Myometrial cell (primary cell): ENCODE measurements around a stretch of chr11.

- RAMPAGE, long total RNA = no peak
These were observed 59.2 kb downstream of the CDKN1C start for GRCh38 chr11:2825947-2827125.

DNA sequence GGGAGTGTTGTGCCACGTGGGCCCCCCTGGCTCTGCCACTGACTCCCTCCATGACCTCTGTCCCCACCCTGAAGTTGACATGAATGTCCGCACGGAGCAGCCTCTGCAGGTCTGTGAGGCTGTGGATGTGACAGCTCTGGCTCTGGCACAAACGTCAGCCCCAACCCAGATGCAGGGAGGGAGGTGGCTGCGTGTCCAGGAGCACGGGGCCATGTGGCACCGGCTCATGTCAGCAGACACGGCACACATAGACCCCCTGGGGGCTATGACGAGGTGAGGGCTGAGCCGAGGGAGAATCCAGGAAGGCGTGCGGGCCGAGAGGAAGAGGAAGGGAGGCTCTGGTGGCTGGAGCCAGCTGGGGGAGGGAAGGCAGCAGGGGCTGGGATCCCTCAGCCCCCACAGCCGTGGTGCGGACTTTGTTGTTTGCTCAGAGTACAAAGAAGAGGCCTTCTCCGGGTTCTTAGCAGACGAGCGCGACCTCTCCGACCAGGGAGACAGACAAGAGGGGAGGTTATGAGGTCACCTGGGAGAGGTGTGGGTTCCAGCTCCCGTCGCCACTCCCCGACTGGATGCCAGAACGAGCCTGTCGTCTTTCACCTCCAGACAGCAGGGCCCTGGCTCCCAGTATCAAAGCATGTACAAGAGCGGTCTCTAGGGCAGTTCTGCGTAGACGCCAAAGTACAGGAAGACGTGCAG lies 46.1 kb downstream of the CDKN1C start:
- RAMPAGE, long total RNA = no peak

DNA sequence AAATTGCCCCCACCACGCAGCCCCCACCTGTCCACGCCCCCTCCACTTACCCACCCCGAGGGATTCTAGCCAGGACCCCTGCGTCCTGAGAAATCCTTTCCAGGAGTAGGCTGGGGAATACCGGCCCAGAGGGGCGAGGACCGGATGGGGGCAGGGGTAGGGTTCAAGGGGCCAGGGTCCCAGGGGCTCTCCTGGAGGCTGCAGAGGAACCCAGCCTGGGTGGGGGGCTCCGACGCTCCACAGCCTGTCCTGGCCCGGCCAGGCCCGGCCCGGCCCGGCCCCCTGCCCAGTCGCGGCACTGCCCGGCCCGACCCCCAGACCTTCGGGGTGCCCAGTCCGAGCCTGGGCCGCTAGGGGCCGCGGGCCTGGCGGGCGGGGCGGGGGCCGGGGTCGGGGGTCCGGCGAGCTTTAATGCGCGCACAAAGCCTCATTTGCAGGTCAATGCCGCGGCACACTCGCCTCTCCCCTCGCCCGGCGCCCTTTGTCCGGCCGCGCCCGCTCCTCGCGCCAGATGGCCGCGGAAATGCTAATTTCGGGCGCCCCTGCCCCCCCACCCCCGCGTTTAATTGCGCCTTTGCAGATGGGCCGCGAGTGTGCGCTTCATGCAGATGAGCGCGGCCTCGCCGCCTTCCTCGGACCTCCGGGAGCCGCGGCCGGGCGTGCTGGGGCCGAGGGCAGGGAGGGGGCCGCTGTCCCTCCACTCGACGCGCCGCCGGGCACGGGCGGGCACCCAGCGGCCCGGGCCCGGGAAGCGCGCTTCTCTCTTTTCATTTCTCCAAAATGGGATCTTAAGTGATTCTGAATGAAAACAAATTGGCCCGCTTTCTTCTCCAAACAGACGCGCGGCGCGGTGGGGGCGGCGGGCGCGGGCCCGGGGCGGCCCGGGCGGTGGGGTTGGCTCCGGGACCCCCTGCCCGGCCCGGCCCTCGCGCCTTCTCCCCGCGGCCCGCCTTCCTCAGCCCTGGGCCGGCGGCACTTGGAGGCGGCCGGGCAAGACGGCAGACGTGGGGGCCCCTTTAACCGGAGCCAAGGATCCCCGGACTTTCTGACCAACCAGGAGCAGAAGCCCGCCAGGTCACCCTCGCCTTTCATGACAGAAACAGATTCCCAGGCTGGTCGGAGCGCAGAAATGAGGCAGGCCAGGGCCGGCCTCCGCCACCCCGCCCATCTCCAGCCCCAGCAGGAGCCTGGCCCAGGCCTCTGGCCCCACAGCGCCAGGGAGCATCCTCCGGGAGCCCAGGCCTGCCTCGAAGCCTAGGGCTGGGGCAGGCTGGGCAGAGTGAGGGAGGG lies 23.1 kb downstream of the CDKN1C start:
- RAMPAGE, long total RNA = no peak

GRCh38 chr11:2882677-2883064 lies 2.9 kb downstream of the CDKN1C start:
- RAMPAGE, long total RNA = no peak

DNA sequence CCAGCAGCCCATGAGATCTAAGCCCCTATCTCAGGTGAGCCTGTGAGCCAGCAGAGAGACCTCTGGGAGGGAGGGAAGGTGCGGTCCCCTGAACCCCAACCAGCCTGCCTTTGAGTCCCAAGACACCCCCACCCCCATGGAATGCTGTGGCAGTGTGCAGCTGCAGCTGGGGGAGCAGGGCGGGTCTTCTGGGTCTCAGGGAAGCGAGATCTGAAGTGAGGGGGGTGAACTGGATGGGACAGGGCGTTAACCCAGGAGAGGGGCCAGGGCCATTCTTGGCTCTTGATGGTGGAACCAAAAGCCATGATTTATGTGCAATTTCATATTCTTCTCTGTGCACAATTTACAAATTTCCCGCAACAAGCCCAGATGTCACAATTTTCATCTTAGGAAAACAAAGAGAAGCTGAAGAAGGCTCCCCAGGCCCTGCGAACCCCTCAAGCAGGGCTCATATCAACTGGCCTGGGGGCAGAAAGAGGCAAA lies 1.5 kb upstream of the CDKN1C start:
- RAMPAGE, long total RNA = no peak

DNA sequence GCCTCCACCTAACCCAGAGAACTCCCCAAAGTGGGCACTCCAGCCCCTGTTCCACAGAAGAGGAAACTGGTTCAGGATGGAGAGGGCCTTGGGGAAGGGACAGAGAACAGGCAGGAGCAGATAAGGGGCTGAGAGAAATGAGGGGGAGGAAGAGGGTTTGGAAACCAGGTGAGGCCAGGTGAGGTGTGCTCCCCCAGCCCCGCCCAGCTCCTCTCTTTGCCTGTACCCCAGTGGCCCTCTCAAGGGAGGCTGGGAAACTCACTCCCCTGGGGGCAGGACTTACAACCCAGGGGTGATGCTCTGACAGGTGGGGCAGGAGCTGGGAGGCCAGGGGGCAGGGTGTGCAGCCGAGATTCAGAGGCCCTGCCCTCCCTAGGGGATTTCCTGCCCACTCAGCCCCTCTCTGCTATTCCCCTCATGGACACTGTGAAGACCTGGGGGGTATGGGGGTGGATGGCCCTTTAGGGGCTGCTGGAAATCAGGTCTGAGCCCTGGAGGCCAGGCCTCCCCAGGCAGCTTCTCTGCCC lies 2.4 kb upstream of the PHLDA2 start:
- RAMPAGE, long total RNA = no peak

- RAMPAGE, long total RNA = no peak
These were observed 7.4 kb downstream of the CARS1 start for GRCh38 chr11:3049648-3050378.

DNA sequence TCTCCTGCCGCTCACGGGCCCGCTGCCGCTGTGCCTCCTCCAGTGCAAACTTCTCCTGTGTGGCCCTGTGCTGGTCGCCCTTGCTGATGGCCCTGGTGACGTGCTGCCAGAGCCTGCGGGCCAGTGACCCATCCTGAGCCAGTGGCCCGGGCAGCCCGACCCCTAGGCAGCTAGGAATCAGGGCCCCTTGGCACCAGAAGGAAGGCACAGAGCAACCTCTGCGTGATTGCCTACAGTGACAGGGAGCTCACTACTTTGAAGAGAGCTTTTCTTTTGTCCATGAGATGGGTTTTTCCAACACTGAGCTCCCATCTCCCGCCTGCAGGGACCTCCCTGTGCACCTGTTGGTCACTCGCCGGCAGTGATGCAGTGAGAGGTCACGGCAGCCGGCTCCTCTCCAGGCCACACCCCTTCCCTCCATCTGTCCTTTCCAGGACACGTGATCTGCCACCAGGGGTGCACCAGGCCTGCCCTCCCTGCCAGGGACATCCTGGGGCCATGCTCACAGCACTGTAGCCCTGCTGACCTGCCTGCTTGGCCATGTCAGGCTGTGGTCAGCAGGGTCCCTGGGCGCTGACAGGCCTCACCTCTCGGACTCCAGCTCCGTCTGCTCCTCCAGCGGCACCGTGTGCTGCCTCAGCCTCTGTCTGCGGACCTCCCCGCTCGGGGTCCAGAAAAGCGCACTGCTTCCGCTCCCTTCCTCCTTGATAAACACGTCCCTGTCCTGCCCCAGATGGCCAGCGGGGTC lies 35.9 kb upstream of the CARS1 start:
- RAMPAGE, long total RNA = no peak

DNA sequence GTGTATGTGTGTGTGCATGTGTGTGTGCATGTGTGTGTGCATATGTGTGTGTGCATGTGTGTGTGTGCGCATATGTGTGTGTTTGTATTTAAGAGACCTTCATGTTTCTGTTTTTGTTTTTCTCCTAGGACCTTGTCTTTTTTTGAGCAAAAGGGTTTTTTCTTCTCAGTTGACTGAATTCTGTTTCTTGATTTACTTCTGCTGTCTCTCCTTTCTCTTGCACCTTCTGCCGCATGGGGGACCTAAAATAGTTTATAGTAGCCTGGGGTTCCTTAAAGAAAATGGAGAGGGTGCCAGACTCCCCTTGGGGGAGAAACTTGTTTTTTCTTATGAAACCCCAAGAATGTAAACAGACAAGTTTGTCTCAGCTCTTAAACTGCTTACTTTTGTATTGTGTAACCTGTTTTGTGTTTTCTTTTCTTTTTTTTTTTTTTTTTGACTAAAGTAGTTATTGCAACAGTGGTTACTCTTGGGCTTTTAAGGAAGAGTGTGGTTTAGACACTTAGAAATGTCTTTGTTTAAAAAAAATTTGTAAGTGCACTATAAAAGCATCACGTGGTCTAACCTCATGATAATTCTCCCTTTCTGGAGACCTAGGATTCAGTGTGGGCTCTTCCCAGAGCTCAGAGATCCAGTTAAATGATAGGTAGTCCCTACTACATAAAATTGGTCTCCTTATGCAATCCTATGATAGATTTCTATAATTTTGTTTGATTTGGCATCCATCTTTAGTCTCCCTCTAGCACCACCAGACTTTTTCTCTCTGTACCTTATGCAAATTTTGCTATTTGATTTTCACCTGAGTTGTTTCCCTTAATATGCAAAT lies 52.8 kb downstream of the OSBPL5 start:
- RAMPAGE, long total RNA = no peak

- RAMPAGE, long total RNA = no peak
These were observed 41.2 kb downstream of the OSBPL5 start for GRCh38 chr11:3123943-3124329.

GRCh38 chr11:3380655-3381596 lies 2.0 kb upstream of the ZNF195 start:
- RAMPAGE, long total RNA = no peak

DNA sequence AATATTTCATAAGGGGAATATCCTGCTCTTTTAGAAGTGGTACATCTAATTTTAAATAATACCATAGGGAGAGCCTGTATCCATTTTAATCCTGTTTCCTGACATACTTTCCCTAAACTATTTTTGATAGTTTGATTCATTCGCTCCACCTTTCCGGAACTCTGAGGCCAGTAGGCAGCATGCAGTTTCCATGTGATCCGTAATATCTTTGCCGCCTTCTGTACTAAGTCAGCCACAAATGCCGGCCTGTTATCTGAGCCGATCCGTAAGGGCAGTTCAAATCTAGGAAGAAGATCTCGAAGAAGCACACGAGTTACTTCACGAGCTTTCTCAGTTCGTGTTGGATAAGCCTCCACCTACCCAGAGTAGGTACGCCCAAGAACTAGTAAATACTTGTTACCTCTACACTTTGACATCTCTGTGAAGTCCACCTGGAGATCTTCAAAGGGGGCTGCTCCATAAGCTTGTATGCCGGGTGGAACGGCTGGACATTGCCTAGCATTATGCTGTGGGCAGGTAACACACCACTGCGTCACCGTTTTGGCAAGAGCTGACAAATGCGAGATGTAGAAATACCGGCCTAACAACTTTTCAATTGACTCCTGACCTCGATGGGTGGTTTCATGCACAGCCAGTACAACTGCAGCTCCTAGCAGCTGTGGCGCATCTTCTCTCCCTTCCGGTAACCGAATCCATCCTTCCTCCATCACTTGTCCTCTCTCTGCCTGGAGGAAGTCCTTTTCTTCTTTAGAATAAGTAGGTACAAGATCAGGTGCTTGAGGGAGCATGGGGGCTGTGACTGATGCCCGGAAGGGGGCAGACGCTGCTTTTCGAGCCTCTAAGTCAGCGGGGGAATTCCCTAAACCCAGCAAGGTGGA lies 97.8 kb upstream of the ZNF195 start:
- RAMPAGE, long total RNA = no peak

DNA sequence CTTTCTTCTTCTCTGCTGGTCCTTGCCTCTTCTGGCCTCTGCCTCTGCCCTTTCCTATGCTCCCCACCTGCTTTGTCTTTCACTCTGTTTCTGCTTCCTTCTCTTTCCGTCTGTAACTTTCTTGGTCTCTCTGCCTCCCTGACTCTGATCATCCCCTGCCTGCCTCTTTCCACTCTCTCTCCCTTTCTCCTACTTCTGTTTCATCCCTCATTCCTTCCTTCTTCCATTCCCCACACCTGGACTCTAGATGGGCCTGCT lies 281 bp upstream of the CHRNA10 start:
- RAMPAGE, long total RNA = no peak

DNA sequence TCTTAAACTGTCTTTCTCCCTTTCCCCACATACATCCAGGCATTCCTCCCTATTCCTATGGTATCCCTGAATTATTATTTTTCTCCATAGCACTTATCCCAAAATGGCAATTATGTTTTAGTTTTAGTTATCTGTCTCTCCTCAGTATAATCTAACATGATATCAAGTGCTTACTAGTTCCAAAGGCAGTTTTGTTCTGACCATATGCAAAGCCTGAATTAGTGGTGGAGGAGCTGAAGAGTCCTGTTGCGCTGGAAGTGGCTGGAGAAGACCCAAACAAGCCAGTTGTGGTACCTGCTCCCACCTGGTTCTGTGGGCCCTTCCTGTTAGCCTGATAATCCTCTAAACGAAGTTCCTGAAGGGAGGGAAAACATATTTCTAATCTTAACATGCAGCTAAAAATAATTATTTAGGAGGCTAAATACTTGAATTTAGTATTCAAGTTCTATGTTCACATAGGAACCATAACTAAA lies 25.7 kb downstream of the NUP98 start:
- RAMPAGE, long total RNA = no peak

DNA sequence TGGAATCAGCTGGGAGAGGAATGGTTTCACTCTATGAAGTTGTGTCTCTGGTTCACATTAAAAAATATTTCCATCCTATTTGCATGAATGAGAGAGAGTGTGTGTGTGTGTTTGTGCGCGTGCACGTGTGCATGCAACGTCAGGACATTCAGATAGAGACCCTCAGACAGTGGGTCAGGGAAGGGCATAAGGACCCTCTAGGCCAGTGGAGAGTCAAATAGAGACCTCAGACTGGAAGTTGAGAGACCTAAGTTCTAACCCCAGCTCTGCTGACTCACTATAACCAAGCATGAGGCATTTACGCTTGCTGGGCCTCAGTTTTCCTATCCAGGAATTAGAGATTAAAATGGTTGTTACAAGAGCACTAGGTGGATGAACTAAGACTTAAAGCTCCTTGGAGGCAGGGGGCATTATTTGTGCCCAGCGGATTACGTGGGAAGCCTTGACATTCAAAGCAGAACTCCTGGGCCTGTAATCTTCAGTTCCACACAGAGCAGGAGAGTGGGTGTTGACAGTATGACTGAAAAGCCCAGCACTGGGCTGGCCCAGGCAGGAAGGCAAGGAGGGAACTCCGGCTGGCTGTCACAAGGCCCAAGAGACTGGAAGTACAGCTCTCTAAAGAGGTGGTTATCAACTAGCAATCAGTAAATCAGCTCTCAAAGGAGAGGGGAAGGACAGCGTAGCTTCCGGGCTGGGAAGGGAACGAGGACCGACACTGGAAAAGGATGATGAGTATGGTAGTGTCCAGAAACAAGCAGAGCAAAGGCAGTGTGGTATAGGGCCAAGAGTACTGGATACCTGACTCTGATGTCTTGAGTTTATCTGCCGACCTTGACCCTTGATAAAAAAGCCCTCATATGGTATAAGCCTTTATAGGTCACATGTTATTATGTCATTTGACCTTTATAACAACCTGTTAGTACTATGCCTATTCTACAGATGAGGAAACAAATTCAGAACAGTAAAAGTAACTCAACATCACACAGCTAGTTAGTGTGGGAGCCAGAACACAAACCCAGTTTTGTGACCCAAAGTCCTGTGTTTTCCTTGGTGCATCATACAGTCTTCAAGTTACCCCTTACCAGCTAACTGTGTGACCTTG lies 9.1 kb downstream of the RHOG start:
- RAMPAGE, long total RNA = no peak

DNA sequence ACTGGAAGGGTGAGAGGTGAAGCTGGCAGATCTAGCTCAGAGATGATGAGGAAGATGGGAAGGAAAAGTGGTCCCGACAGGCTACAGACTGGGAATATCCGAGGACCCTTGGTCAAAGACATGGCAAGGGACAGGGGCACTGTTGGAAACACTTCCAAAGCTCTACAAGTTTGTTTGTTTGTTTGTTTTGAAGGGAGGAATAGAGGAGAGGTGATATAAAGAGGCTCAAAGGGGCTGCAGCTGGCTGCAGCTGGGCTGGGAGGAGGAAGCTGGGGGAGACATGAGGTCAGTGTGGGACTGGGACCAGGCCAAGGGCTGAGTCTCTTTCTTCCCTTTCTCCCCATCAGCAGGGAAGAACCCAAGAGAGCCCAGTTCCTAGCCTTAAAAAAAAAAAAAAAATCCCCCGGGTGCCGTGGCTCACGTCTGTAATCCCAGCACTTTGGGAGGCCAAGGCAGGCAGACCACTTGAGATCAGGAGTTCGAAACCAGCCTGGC lies 5.0 kb downstream of the RHOG start:
- RAMPAGE, long total RNA = no peak

GRCh38 chr11:3865618-3866251 lies 10.3 kb downstream of the STIM1 start:
- RAMPAGE, long total RNA = no peak

GRCh38 chr11:3866868-3867460 lies 11.5 kb downstream of the STIM1 start:
- RAMPAGE, long total RNA = no peak

- RAMPAGE, long total RNA = no peak
These were observed 83.6 kb downstream of the STIM1 start for GRCh38 chr11:3938988-3939548.

GRCh38 chr11:3974995-3975763 lies 119.4 kb upstream of the RRM1 start:
- RAMPAGE, long total RNA = no peak